Glomerular endothelial cell (primary cell): ENCODE measurements around a stretch of chr1.

GRCh38 chr1:19021903-19022331 is 65.4 kb upstream of the IFFO2 start:
- RAMPAGE, long total RNA = no peak

DNA sequence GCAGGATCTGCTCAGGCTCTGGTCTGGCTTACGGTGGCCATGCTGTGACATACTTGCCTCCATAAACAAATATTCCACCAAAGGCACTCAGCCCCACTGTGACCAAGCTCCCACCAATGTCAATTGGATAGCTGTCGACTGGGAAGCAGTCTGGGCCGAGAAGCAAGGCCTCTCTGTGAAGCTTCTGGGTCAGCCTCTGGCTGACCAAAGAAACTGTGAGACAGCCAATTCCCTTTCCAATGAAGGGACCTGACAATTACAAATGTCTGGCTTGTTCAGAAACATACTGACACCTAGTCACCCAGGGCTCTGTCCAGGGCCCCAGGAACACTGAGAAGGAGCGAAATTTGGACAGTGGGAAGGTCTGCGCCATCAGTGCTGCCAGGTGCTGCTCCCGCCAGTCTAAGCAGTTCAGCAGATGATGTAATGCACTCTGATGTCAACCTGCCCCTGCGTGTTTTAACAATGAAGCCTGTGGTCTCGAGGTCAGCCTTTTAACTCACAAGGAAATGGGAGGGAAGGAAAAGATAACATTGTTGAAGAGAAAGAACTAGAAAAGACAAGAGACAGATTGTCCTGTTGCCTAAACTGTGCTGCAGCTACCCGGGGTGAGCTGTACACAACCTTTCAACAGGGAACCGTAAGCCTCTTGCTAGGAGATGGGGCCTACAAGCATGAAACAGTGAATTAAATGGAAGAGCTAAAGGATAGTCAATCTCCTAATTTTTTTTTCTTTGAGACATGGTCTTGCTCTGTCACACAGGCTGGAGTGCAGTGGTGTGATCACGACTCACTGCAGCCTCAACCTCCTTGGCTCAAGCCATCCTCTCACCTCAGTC is 126.6 kb upstream of the IFFO2 start:
- RAMPAGE, long total RNA = no peak

GRCh38 chr1:19092509-19093244 is 117.4 kb downstream of the UBR4 start:
- RAMPAGE, long total RNA = no peak

- RAMPAGE, long total RNA = no peak
Measured at GRCh38 chr1:19095533-19095939, 114.5 kb downstream of the UBR4 start.

DNA sequence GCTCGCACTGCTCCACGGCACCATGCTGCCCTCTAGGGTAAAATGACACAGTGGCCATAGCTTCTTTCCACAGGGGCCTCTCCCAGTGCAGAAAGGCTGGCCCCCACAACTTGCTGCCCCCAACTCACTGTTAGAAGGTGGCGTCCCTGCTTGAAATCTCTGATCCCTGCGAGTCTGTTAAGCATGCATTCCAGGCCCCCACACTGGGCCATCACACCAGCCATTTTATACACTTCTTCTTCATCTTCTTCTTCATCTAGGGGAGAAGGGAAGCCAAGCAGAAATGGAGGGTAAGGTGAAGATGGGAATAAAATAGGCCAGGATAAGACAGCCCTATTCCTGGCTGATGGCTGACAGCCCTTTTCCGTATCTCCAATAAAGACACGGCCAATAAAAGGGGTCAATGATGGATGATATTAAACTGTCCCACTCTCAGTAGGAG is 113.7 kb downstream of the UBR4 start:
- RAMPAGE, long total RNA = no peak

- RAMPAGE, long total RNA = no peak
Measured at GRCh38 chr1:19098979-19099193, 111.2 kb downstream of the UBR4 start.

- RAMPAGE, long total RNA = no peak
Measured at GRCh38 chr1:19162386-19162815, 47.7 kb downstream of the UBR4 start.

DNA sequence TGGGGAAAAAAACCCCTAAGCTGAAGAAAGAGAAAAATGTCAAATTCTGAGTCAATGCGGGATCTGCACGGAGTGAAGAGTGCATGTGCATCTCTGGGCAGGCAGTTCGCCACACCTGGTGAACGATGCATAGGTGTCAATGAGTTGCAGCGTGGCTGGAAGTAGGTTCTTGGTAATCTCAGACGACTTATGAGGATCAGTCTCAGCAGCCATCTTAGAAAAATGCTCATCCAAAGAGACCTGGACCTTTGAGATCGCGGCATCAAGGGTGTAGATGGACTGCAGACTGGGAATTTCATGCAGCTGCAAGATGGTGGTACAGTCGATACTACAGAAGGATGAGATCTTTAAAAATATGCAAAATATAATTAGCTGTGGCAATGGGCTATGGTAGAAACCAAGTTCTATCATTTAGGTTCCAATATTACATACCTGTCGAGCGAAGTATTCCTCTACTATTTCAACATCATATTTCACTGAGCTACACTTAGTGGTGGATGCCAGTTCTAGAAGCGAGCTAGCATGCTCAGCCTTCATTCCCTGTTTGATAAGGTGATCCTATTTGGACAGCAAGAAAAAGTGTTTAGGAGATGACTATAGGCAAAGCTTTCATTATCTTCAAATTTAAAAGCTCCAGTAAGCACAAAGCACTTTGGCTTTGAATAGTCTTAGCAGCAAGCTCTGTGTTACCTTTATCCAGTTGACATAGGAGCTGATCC is 37.2 kb downstream of the UBR4 start:
- RAMPAGE, long total RNA = no peak

DNA sequence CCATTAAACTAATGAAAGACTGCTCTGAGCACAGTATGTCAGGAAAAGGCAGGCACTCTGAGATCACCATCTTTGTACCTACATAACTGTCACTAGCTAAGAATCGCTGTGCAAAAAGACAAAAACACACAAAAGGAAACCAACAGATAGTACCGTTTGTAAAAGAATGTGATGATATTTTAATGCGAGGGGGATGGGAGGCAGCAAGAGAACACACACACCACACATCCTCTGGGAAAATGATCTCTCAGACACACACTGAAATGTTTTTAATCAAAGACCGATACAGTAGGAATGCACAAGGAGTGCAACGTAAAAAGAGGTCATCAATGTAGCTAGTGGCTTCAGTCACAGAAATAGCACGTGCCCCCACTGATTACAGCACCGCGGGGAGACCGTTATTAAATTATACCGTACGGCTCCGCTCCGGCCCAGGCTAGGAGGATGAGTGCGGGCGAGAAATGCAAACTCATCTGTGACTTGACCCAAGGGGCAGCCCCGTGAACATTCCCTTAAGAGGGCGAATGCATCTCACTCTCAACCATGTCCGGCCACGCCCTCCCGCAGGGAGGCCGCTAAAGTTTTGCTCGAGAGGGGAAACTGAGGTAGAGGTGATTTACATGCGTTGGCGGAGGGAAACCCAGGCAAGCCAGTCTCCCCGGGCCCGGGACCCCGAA is 655 bp downstream of the UBR4 start:
- RAMPAGE, long total RNA = no peak

- RAMPAGE, long total RNA = no peak
Measured at GRCh38 chr1:19272497-19272993, 16.0 kb downstream of the AKR7A3 start.

DNA sequence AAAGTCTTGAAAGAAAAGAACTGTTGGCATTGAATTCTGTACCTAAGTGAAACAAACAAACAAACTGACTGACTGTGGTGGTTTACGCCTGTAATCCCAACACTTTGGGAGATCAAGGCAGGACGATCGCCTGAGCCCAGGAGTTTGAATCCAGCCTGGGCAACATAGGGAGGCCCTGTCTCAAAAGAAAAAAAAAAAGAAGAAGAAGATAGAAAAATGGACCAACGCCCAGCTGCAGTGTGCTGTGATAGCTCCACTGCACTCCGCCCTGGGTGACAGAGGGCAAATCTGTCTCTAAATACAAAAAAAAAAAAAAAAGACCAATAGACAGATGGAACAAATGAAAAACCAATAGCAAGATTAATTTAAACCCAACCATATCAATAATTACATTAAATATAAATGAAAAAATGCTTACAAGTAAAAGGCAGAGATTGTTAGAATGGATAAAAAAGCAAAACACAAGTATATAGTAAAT is 13.9 kb downstream of the AKR7A3 start:
- RAMPAGE, long total RNA = no peak

DNA sequence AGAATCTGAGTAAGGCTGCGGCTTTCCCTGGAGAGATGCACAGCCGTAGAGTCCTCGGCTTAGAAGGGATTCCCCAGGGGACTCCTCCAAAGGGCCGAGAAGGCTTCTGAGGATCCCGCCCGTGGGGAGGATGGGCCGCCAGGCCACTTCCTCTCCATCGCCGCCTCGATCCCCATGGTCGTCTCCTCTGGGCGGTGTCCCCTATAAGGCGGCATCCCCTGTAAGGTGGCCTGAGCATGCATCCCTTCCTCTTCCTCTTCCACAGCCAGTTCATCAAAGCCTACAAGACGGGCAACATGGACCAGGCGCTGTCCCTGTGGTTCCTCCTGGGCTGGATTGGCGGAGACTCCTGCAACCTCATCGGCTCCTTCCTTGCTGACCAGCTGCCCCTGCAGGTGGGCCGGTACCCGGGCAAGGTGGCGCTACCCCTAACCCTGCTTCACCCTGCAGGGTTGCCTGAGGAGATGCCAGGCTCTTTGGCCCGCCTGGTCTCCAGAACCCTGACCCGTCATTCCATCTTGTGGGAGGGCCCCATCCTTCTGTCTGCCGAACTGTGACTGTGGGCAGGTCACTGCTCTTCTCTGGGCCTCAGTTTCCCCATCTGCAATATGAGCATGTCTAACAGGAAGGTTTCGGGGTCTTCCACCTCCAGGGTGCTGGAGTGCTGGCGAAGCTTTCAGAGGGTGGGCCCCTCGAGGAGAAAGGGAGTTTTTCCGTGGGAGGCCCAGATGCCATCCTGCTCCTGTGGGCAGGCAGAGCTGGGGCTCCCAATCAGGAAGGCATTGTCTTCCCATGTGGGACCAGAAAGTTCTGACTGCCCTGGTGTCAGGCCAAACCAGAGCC is 12.5 kb downstream of the SLC66A1 start:
- RAMPAGE, long total RNA = no peak

DNA sequence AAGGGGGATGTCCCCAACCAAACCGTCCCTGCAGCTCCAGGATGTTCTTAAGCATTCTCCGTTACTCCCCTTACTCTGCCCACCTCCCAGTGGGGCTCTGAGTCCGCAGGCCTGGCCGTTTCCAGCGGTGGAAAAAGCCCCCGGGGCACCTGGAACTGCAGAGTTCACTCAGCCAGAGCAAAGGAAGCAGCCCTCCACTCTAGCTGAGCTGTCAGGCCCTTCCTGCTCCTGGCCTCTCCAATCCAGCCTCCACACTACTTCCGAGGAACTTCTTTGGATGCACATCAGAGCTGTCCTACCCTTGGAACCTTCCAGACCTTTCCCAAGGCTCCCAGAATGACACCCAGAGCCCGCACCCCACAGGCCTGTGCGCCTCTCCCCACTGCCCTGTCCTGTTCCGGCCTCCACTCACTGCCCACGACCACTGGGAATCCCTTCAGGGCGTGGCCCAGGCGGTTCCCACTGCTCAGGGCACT is 57.7 kb downstream of the SLC66A1 start:
- RAMPAGE, long total RNA = no peak

- RAMPAGE, long total RNA = no peak
Measured at GRCh38 chr1:19430150-19430908, 55.0 kb downstream of the CAPZB start.

DNA sequence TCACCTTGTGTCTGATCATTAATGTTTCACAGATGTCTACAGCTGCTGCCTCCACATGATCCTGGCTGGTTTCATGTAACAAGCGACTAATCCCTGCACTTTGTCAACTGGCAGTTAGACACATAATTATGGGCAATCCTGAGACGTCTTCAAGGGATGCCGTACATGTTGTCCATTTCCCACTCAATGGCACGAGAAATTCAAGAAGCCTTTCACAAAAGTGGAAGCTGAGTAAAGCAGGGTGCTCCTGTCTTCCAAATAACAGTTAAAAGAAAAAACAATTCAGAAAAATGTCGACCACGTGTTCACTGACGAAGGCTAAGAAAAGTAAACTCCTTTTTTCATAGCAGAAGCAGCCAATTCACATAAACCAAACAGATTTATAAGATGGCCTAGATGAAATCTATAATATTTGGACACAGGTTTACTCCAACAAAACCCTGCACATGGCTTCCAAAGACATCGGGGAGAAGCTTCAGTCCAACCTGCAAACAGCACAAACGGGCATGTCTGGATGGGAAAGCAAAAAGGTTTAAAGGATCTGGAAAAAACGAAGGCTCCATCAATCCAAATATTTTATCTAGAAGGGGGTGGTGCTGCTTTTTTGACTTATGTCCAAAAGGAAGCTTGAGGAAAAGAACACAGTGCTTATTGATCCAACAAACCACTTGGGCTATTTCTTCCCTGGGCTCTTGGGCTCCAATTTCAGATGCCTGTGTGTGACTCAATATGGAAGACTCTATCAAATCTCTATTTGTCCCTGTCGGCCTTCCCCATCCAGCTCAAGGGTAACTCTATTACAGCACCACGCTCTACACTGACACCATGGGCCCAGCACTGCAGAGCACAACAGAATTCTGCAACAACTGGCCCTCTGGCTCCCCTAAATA is 52.0 kb downstream of the CAPZB start:
- RAMPAGE, long total RNA = no peak

DNA sequence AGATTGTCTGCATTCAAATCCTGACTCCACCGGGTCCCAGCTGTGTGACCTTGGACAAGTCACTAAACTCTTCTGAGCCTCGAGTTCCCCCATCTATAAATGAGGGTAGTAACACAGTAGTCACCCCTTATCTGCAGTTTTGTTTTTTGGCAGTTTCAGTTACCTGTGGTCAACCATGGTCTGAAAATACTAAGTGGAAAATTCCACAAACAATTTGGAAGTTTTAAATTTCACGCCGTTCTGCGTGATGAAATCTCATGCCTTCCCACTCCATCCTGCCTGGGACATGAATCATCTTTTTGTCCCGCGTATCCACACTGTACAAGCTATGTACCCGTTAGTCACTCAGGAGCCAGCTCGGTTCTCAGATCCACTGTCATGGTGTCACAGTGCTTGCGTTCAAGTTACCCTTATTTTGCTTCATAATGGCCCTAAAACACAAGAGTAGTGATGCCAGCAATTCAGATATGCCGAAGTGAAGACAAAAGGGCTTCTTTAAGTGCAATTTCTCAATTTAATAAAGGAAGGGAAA is 49.3 kb downstream of the CAPZB start:
- RAMPAGE, long total RNA = no peak

DNA sequence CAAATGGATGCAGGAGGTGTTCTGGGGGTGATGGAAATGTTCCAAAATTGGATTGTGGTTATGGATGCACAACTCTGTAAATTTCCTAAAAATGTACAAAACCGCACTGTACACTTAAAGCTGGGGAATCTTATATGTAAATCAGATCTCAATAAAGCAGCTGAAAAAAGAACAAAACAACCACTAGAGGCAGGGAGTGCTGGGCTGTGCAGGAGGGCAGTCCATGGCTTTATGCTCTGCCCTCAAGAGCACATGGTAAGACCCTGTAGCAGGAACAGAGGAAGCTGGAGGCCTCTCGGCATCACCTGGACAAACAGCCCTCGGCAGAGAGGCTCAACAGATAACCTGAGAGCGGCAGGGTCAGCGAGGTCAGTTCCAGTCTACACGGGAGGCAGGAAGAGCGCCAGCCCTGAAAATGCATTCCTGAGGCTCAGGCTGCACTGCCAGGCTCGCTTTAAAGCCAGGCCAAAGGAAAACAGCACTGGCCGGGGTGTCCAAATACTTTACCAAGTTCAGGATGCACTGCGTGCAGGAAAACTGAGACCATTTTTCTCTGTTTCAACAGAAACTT is 39.5 kb downstream of the CAPZB start:
- RAMPAGE, long total RNA = no peak

DNA sequence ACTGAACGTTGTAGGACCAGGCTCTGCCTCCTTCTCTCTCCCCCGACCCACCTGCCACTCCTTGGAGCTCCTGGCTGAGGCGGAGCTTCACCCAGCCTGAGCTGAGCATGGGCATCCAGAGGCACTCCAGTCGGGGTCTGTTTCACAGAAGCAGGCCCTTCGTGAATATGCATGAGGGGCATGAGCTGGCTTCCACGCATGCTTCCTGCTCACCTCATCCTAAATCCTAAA is 24.1 kb downstream of the CAPZB start:
- RAMPAGE, long total RNA = no peak

DNA sequence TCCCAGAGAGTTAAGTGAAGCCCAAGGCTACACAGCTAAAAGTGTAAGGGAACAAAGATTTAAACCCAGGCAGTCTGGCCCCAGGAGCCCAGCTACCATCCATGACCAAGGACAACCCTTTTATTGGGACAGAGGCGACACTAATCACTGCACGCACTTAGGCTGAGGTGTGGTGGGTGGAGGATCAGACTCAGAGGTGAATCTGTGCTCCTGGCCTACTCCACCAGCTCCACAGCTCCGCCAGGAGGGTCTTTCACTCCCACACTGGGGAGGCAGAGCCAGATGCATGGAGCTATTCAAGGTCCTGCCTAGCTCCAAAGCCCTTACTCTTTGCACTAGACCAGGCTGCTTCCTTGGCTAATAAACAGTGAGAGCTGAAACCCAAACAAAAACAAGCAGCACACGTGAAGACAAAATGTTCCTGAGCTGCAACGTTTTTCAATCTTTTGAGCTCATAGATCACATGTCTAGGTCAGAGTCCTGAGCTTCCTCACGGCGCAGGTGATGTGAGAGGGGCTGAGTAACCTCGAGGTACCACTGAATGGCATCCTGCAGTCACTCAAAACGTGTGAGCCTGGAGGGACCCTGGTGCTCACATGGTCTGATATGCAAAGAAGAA is 19.3 kb downstream of the CAPZB start:
- RAMPAGE, long total RNA = no peak

DNA sequence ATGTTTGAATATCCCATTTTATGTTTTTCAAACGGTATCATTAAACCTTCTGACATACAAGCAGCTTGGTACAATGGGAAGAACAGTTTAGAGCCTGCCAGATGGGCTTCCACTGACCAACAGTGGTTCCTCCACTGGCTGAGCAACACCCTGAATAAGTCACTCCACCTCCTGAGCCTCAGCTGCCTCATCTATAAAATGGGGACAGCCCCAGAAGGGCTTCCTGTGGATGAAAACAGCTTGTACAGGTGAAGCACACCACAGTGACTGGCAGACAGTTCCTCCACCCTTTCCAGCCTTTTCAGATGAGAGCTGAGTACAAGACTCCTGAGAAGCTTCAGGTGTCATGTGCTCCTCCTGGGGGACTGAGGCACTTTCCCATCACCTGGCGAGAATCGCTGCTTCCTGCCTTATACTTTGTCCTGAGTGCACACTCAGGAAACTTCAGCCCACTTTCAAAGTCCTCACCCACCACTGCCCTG is 2.1 kb downstream of the CAPZB start:
- RAMPAGE, long total RNA = no peak